NALM6 (cell line): ENCODE measurements around the genes OR4N2, OR4K14, PARP2, KLHL33, OSGEP, PIP4P1 and RNASE3.

DNA sequence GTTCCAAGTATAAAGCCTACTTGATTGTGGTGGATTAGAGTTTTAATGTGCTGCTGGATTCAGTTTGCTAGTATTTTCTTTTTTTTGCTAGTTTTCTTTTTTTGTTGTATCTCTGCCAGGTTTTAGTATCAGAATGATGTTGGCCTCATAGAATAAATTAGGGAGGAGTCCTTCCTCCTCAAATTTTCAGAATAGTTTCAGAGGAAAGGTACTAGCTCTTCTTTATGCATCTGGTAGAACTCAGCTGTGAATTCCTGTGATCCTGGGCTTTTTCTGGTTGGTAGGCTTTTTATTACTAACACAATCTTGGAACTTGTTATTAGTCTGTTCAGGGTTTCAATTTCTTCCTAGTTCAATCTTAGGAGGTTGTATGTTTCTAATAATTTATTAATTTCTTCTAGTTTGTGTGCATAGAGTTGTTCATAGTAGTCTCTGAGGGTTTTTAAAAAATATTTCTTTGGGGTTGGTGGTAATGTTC lies at the start of gene OR4N2:
TSS of gene OR4N2 (plus strand) at position 202 of the 478 bp plus-strand sequence.
- PRO-cap: no peak

GRCh38 chr14:20019009-20019526 lies at the start of gene OR4K14:
Gene OR4K14, minus strand, starts transcription at chr14:20019307.
- PRO-cap: no peak

DNA sequence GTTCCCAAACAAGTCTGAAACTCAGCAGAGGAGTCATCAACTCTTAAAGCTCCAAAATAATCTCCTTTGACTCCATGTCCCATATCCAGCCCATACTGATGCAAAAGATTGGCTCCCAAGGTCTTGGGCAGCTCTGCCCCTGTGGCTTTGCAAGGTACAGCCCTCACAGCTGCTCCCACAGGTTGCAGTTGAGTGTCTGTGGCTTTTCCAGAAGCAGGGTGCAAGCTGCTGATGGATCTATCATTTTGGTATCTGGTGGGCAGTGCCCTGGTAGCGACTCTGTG lies 31.6 kb downstream of the OR11H4 start:
- PRO-cap: no peak

GRCh38 chr14:20343451-20343920 lies at the start of gene PARP2:
Gene PARP2, plus strand, starts transcription at chr14:20343635.
- PRO-cap: bidirectional peak, plus-strand start at chr14:20343635, minus-strand start at chr14:20343417

DNA sequence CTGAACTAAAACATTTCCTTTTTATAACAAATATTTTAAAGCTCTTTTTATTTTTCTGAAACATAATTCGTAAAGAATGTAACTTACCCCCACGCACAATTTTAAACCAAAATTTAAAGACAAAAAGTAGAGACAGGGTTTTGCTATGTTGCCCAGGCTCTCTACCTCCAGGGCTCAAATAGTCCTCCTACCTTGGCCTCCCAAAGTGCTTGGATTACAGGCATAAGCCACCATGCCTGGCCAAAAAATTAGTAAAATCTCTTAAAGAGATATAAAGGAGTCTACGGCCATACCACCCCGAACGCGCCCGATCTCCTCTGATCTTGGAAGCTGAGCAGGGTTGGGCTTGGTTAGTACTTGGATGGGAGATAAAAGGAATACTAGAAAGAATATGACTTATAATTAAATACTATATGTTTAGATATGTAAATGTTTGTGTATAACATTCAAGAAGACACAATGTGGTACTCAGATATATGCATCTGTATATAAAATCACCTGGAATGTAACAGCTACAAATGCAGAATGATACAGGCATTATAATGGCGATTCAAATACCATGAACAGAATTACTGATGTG lies 1.5 kb upstream of the TEP1 start:
- PRO-cap: no peak

DNA sequence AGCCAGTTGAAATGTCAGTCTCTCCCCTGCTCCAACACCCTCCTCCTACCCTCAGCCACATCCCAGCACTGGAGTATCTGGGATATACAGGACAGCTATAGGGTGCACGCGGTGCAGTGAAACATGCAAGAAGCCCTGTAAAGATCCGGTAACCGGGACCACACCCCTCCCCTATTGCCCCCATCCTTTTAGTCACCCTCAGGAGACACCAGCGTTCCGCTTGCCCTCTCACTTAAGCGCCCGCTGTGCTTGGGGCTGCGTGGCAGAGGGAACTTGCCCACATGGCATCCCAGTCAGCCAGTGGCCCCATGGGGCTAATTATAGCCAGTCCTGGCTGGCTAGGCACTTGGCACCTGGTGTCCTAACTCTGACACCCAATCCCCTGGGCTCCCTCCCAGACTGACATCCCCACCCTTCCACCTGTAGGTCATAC lies at the start of gene KLHL33:
TSS of gene KLHL33 (minus strand) at position 264 of the 433 bp plus-strand sequence.
- PRO-cap: no peak

DNA sequence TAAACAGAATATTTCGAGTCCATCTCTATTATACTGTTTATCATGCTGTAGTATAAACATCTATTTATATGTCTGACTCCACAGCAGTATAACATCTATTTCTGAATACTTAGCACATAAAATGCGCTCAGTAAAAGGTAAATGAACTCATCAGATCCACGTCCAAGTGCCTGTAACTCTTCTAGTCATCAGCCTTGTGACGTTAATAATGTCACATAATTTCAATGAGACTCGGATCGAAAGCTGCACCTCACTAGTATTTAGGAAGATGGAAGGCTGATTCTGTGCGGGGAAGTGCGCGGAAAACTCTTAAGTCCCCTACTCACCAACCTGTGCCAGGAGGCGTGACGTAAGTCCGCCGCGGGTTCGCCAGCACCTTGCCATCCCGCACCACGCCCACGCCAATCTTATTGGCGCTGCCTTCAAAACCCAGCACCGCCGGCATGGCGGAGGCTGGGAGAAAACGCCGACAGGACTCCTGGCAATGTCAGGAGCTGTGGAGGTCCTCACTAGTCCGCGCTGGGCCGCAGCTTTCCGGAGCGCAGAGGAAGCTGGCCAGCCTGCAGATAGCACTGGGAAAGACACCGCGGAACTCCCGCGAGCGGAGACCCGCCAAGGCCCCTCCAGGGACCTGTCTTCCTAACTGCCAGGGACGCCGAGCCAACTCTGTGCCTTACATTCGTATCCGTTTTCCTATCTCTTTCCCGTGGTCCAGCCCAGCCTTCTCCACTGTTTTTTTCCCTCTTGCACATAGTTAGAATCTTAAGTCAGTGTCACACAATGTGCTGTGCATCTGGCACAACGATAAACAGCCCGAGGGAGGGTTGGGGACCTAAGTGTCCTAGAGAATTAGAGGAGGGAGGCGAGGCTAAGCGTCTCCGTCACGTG lies at the start of gene OSGEP:
TSS of gene OSGEP (minus strand) at position 574 of the 888 bp plus-strand sequence.
- PRO-cap: bidirectional peak, plus-strand start at position 425 of the sequence, minus-strand start at position 286 of the sequence; bidirectional peak, plus-strand start at position 577 of the sequence, minus-strand start at position 575 of the sequence; bidirectional peak, plus-strand start outside the sequence, minus-strand start at position 806 of the sequence

GRCh38 chr14:20457142-20457740 lies 2.2 kb downstream of the APEX1 start:
- PRO-cap: no peak

DNA sequence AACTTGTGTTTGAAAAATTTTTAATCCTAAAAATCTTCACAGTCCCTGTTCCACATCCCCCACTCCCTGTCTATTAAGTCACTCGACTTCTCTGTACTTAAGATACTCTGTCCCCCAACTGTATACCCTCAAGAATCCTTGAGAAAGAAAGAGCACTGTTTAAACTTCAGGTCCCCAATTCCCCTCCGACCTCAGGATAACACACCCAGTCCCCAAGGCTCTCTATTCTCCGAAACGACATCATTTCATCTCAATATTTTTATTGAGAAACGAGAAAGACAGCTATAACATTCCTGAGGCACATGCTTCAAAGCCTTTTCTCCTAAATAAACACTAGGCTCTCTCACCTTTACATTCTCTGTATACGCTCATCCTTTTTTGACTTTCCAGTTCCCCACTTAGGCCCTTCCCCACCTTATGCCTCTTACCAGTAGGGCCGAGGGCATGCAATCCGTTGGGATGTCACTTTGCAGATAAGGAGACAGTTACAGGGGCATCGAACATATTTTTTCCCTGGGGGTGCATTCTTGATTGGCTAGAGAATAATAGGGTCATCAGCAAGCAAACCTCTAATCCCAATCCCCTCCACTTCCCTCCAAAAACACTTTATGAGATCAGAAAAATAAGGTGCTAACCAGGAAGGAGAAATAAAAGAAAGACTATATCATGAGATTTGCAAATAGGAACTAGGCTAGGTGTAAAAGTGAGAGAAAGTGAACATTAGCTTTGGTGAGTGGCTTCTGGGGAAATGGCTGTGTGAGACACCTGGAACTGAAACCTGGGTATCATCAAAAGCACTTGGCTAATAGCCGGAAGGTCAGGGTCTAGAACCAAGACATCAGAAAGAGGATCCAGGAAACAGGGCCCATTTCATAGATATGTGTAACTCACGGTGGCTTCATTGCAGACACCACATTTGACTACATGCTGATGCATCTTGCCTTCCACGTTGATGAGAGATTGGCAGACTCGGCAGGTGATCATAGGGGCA lies 1.2 kb downstream of the PIP4P1 start:
- PRO-cap: no peak

DNA sequence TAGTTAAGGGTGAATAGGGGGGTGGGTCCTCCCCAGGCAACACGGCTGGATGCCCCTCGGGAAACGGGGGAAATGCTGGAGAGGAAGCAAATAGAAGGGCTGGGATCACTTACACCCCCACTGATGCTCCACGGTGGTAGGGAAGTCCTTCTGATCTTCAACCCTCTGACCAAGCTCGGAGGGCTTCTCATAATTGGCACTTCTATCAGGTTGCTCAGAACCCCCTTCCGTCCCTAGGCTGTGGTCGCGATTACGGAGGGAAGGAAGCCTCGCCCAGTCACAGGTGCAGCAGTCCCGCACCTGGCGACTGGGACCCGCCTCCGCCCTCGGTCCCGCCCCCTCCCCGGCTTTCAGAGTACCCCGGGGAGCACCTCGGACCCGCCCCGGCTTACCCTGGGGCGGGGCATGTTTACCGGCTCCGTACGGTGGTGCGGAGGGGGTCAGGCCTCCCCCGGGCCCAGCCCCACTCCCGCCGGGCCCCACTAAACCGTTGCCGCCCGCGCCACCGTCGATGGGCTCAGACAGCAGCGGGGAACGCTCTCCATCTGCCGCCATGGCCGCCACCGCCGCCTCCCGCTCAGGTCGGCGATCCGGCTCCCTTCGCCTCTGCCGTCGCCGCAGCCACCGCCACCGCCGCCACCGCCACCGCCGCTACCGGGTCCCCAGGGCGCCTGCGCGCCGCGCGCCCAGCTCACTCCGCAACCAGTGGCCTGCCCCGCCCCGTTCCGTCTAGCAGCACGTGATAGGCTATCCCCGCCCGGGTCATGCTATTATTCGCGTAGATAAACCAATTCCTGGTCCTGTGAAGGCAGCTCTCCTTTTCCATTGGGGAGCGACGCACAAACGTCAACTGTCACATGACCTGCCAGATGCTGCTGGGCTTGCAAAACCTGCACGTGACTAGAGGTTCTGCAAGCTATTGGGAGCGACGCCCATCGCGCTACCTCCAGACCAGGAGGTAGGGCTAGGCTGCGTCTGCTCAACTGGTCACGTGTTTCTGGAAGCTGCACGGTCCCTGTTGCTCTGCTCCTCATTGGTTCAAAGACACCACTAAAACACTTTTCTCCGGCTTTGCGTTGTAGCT lies at the start of gene PIP4P1:
TSS of gene PIP4P1 (minus strand) at position 664 of the 1,084 bp plus-strand sequence.
- PRO-cap: bidirectional peak, plus-strand start at position 406 of the sequence, minus-strand start at position 252 of the sequence; bidirectional peak, plus-strand start at position 914 of the sequence, minus-strand start at position 656 of the sequence

GRCh38 chr14:20624614-20625105 lies 16.8 kb downstream of the OR6S1 start:
- PRO-cap: no peak

DNA sequence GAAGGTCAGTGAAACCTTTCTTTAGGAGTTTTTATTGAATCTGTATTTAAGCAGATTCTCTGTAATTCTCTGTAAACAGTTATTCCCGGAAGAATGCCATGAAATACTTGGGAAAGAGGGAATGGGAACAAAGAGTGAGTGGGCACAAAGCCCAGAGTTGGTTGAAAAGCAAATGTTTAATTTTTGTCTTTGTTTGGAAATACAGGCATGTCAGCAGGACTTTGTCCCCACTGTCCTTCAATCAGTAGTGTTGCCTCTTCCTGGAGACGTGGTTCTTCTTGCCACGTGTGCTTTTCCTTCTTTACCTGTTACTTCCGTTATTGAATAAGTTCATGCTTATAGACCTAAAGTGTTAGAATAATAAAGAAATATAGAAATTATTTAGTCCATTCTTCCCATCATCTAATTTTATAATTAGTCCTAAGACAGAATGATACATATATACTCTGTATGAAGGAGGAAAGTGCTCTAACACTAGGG lies 2.1 kb upstream of the ANG start:
- PRO-cap: no peak

- PRO-cap: no peak
Observed at GRCh38 chr14:20706586-20707442, 18.2 kb downstream of the ANG start.

- PRO-cap: no peak
Observed at GRCh38 chr14:20732976-20733586, 12.6 kb upstream of the EDDM3A start.

DNA sequence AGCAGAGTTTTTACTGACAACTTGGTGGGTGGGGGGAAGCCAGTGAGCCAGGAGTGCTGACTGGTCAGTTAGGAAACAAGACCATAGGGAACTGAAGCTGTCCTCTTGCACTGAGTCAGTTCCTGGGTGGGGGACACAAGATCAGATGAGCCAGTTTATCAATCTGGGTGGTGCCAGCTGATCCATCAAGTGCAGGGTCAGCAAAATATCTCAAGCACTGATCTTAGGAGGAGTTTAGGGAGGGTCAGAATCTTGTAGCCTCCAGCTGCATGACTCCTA lies 19.1 kb upstream of the RNASE1 start:
- PRO-cap: no peak

DNA sequence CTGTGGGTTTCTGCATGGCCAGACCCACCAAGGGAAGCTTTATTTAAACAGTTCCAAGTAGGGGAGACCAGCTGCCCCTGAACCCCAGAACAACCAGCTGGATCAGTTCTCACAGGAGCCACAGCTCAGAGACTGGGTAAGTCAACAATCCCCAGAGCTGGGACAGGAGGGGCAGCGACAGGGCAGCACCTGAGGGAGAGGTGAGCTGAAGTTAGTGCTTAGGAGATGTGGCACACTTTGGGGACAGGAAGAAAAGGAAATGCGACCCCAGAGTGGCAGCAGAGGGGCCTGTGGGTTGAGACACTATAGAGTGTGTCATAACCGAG lies at the start of gene RNASE3:
TSS of gene RNASE3 (plus strand) at position 70 of the 326 bp plus-strand sequence.
- PRO-cap: no peak

- PRO-cap: bidirectional peak, plus-strand start at chr14:21025170, minus-strand start at chr14:21025061
Observed at GRCh38 chr14:21025136-21026157, 586 bp upstream of the NDRG2 start.

DNA sequence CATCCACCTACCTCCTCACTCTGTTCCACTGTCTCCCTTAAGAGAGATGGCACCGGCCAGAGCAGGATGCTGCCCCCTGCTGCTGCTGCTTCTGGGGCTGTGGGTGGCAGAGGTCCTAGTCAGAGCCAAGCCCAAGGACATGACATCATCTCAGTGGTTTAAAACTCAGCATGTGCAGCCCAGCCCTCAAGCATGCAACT lies 125 bp downstream of the RNASE8 start:
- PRO-cap: no peak

DNA sequence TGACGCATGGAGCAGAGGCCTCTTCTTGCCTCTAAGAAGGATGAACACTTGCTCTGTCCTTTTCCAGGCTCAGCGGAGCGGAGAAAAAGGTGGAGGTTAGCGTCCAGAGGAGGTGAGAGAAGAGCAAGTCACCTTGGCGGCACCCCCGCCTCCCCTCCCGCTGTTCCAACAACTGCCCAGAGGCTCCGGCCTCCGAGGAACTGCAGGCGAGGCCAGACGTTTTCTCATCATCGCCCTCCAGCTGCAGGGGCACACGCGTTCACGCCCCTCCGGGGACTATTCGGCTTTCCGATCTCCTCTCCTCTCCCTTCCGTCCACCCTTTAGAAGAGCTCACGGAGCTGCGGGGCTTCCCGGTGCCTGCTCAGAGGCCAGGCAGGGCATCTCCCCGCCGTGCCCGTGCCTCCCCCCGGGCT lies 1.3 kb upstream of the ARHGEF40 start:
- PRO-cap: no peak

- PRO-cap: no peak
Observed at GRCh38 chr14:21085933-21086476, 12.4 kb downstream of the ZNF219 start.